ENCODE data around the gene MFSD14B.

DNA sequence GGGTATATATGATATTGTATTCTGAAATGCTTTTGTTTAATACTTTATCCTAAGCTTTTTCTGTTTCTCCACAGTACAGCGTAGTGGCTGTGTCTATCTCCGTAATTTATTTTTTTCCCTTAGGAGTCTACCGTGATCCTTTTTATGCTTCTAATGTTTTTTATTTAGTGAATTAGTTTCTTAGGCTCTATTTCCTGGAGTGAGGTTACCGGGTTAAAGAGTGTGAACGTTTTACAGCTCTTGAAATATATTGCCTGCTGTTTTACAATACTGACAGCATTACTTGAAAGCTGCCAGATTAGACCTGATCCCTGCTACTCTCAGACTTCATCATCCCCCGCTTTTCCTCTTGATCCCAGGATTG, 15.2 kb upstream of the FAM120AOS start:
- PRO-cap, 5 experiments: no peak in any of the 5 experiments
- RAMPAGE, long total RNA, 2 experiments: no peak in any of the 2 experiments
- RRBS: no CpG with 5 or more reads among the region's 6 CpGs

DNA sequence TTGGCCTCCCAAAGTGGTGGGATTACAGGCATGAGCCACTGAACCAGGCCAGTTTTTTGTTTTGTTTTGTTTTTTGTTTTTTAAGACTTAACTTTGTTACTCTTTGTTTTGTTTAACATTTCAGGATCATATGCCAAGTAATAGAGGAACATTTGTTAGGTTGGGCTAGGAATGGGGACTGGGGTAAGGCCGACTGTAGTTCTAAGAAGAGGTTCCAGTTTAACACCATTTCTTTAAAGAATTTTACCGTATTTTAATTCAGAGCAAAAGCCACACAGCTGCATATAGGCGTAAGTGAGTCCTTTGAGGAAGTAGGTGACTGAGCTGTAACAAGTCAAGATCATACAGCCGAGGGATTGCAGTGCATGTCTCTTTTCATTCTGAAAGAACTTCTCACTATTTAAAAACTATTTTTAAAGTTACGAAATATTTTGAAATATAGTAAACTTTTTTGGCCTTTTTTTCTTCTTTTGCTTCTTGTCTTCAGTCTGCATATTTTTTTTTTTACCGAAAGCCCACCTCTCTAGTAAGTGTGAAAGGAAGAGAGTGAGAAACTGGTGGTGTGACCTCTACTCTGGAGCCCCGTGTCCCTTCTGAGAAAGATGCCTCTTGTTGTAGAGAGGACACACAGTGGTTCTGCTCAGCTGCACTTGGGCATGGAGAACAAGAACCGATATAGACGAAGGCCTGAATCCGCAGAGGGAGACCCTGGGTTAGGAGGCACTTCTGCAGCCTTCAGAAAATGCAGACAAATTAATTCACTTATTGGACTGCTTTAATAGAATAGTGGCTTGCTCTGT, 58.9 kb upstream of the FAM120AOS start:
- PRO-cap, 5 experiments: no peak in any of the 5 experiments
- RAMPAGE, long total RNA, 2 experiments: no peak in any of the 2 experiments
- RRBS: no CpG with 5 or more reads among the region's 10 CpGs

- PRO-cap, 5 experiments: no peak in any of the 5 experiments
- RAMPAGE, long total RNA, 2 experiments: no peak in any of the 2 experiments
- RRBS: no CpG with 5 or more reads among the region's 8 CpGs
Observed at GRCh38 chr9:93658061-93658614, 81.8 kb downstream of the PHF2 start.

- PRO-cap, 5 experiments: no peak in any of the 5 experiments
- RAMPAGE, long total RNA, 2 experiments: no peak in any of the 2 experiments
- RRBS: no CpG with 5 or more reads among the region's 11 CpGs
Observed at GRCh38 chr9:93673528-93673911, 97.1 kb downstream of the PHF2 start.

GRCh38 chr9:94299443-94300441, 28.7 kb downstream of the NUTM2F start:
- PRO-cap, 5 experiments: no peak in any of the 5 experiments
- RAMPAGE, long total RNA, 2 experiments: no peak in any of the 2 experiments
- RRBS: no CpG with 5 or more reads among the region's 14 CpGs

GRCh38 chr9:94374098-94375053, at the start of gene MFSD14B:
TSS of gene MFSD14B (plus strand) at chr9:94374569.
- PRO-cap, 5 experiments: peak in 5 of 5 experiments; most common plus-strand start chr9:94374569 (in 5); most common minus-strand start chr9:94374299 (in 3)
- RAMPAGE, long total RNA, 2 experiments: no peak in any of the 2 experiments
- RRBS: 2% methylated on average over 14 of the region's 107 CpGs

- PRO-cap, 5 experiments: no peak in any of the 5 experiments
- RAMPAGE, long total RNA, 2 experiments: no peak in any of the 2 experiments
- RRBS: no CpG with 5 or more reads among the region's 3 CpGs
Observed at GRCh38 chr9:94549507-94550287, 43.9 kb downstream of the FBP2 start.

DNA sequence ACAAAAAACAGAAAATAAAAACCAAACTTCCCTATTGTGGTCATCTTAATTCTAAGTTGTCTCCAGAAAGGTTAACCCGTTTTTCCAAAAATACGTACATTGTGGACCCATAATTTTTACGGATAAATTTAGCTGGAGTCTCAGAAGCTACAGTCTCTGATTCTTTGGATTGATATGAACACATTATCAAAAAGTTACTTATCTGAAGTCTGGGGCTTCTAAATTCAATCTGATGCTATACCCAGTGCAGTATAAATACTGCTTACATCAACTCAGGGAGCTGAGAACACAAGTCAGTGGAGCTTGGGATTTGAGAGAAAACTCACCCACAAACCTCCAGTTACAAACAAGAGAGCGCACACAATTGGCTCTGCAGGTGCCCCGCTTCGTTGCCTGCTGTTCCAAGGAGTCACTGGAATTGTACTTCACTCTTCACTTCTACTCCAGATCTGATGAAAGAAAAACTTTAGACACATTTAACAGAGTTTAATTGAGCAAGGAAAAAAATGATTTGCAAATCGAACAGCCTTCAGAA, 156.4 kb downstream of the AOPEP start:
- PRO-cap, 5 experiments: no peak in any of the 5 experiments
- RAMPAGE, long total RNA, 2 experiments: no peak in any of the 2 experiments
- RRBS: no CpG with 5 or more reads among the region's 7 CpGs

DNA sequence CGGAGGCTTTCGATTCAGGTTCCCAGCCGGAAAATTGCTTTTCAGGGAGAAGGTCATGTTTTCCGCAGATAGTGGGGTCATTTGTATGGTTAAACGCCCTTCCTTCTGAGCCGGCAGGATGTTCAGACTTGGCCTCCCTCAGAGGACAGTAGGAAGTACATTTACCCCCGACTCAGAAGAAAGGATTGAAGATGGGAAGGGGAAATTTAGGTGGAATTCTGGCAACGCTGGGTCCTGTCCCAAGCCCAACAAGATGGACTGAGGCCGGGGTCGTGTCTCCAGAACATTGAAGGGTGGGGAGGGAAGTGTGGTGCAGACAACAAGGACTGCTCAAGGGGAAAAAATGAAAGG, 195.2 kb downstream of the AOPEP start:
- PRO-cap, 5 experiments: no peak in any of the 5 experiments
- RAMPAGE, long total RNA, 2 experiments: no peak in any of the 2 experiments
- RRBS: 47% methylated on average over 3 of the region's 10 CpGs

- PRO-cap, 5 experiments: peak in 2 of 5 experiments; most common plus-strand start chr9:94992646 (in 1); most common minus-strand start chr9:94992798 (in 1)
- RAMPAGE, long total RNA, 2 experiments: no peak in any of the 2 experiments
- RRBS: no CpG with 5 or more reads among the region's 10 CpGs
Observed at GRCh38 chr9:94992453-94993099, 266.1 kb downstream of the AOPEP start.

- PRO-cap, 5 experiments: peak in 1 of 5 experiments; most common minus-strand start chr9:95003778 (in 1)
- RAMPAGE, long total RNA, 2 experiments: no peak in any of the 2 experiments
- RRBS: no CpG with 5 or more reads among the region's 3 CpGs
Observed at GRCh38 chr9:95003629-95003878, 277.1 kb downstream of the AOPEP start.

DNA sequence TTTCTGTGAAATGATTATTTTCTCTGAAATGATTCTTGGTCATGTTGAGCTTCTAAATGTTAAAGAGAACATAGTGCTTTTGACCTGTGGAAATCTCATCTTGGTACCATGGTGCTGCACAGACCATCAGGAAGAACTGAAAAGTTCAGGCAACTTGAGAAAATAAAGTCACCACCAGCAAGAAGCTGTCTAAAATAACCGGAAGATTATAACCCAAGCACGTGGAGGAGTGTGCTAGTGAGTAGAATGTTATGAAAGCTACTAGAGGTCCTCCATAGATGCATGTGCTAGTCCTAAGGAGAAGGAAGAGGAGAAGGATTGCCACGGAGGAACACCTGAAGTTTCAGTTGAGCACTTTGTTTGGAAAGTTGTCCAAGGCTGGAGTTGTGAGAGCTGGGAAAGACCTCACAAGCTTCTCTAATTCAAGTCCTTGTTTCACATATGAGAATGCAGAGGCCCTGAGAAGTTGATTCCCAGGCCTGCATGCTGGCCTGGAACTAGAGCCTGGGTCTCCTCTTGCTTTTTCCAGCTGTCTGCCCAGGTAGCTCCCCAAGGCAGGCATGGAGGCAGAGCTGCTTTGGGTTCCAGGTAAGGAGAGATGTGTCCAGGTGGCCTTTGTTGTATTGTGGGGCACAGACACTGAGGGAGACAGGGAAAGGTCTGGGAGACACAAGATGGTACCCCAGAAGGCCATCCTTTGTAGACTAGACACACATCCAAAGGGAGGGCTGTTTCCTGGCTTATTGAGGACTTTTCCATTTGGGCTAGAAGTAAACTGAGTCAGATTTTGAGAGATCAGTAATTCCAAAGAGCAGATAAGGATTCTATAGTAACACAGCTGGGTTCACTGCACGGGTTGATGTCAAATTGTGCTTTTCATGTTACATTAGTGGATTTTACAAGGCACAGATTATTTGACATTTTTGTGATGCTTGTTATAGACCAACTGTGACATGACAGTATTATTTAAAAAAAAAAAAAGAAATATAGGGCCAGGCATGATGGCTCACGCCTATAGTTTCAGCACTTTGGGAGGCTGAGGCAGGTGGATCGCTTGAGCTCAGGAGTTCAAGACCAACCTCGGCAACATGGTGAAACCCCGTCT, 293.5 kb downstream of the AOPEP start:
- PRO-cap, 5 experiments: peak in 1 of 5 experiments; most common plus-strand start position 429 of the sequence (in 1)
- RAMPAGE, long total RNA, 2 experiments: no peak in any of the 2 experiments
- RRBS: no CpG with 5 or more reads among the region's 8 CpGs

- PRO-cap, 5 experiments: peak in 1 of 5 experiments; most common plus-strand start chr9:95025440 (in 1); most common minus-strand start chr9:95025399 (in 1)
- RAMPAGE, long total RNA, 2 experiments: no peak in any of the 2 experiments
- RRBS: no CpG with 5 or more reads among the region's 3 CpGs
Observed at GRCh38 chr9:95025023-95025541, 292.4 kb downstream of the FANCC start.

DNA sequence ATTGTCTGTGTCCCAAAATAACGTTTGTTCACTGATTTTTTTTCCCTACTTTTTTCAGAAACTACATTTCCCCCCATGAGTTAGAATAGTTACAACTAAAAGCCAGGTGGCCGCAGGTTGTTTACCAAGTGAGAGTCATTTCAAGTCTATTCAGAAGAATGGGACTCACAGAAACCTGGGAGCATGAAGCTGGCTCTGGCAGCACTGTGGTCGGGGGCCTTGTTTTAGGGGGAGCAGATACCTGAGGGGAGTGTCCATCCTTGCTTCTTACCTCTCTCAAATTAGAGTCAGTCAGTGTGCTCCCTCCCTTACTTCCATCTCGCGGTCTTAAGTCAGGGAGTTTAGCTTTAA, 259.9 kb downstream of the FANCC start:
- PRO-cap, 5 experiments: no peak in any of the 5 experiments
- RAMPAGE, long total RNA, 2 experiments: no peak in any of the 2 experiments
- RRBS: no CpG with 5 or more reads among the region's 5 CpGs

- PRO-cap, 5 experiments: no peak in any of the 5 experiments
- RAMPAGE, long total RNA, 2 experiments: no peak in any of the 2 experiments
- RRBS: no CpG with 5 or more reads among the region's 12 CpGs
Observed at GRCh38 chr9:95063623-95064286, 253.8 kb downstream of the FANCC start.

DNA sequence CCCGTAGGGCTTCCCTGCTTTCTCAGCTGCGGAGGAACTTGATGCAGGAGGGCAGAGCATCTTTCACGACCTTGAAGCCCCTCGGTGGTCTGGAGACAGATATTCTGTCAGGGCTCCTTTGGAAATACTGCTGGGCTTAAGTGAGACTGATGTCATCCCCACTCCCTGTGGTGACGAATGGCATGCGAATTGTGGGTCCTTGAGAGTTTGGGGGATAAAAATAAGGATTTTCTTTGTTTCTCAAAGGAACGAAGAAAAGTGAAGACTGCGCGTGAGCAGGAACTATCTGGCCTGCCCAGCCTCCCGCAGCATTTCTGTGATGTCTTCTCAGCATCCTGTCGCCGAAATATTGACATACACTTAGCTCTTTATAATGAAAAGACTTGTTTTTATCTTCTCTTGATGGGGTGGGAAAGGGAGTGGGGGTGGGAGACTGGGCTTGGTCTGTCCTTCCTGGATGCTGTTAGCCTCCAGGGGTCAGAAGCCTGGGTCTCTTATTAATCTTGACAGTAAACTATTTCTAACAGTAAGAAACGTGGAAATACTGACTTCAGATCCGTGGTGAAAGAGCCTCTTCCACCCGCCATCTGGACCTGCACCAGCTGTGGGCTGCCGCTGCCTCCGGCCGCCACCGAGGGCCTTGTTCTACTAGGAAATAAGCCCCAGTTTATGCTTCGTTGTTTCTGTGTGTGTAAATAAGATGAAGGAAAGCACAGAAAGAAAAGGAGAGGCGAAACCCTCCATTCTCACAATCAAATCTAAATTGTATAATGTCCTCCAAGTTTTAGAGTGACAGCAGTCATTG, 239.7 kb downstream of the FANCC start:
- PRO-cap, 5 experiments: peak in 1 of 5 experiments; most common plus-strand start position 184 of the sequence (in 1)
- RAMPAGE, long total RNA, 2 experiments: no peak in any of the 2 experiments
- RRBS: no CpG with 5 or more reads among the region's 21 CpGs

- PRO-cap, 5 experiments: peak in 5 of 5 experiments; most common plus-strand start chr9:95130654 (in 5); most common minus-strand start chr9:95130554 (in 2)
- RAMPAGE, long total RNA, 2 experiments: no peak in any of the 2 experiments
- RRBS: no CpG with 5 or more reads among the region's 6 CpGs
Observed at GRCh38 chr9:95130465-95131129, 186.9 kb downstream of the FANCC start.

DNA sequence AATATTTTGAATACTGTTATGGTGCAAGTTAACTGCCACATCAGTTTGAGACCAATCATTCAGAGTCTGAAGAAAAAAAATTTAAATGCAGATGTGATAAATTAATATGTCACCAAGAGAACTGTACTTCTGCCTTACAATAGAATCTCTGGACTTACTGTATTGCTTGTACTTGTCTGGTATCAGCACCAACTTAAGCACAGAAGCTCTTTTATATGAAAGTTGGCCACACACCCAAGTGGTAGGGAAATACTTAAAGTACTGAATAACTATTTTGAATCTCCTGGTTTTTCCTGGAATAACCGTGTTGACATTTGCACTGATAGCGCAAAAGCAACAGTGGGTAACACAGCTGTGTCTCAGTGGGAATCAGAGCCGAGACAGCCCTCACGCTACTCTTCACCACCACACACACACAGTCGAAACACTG, 169.8 kb downstream of the FANCC start:
- PRO-cap, 5 experiments: peak in 5 of 5 experiments; most common plus-strand start position 362 of the sequence (in 5)
- RAMPAGE, long total RNA, 2 experiments: no peak in any of the 2 experiments
- RRBS: no CpG with 5 or more reads among the region's 5 CpGs

DNA sequence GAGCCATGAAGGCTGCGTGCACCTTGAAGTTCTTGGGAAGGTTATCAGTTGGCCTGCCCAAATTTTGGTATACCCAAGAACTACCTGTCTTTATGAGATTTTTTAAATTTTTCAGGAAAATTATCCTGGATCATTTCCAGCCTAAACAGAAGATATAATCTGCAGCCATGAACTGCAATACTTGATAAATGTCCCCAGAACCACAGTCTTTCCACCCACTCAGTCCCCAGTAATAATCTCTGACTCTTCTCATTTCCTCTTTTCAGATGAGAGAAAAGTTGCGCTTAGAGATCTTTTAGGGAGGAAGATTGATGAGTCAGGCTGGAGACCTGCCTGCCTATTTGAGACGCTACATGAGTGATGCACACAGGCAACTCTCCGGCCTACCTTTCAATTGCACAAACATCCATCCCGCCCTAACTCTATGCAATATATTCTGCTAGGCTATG, 159.8 kb downstream of the FANCC start:
- PRO-cap, 5 experiments: no peak in any of the 5 experiments
- RAMPAGE, long total RNA, 2 experiments: no peak in any of the 2 experiments
- RRBS: no CpG with 5 or more reads among the region's 5 CpGs

DNA sequence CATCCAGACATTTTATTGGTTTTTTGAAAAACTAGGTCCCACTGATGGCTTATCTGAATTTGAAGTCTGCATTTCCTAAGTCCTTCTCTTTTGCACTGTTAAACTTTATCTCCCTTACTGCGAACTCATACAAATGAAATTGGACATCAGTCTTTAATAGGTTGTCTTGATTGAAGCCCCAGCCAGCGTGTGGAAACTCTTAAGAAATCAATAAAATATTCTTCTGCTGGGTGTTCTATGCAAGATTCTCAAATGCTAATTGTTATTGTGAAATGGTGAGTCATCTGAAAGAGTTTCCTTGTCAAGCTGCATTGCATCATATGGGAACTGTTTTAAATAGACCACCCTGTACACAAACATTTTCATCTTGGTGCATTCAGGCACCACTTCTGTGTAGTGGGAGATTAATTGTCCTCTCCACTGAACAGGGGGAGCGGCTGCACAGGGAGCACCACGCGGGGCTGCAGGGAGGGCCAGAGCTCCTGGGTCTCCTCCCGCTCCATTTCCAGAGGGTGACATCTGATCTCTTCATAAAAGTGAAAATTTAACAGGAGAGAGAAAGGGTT, 92.4 kb upstream of the FANCC start:
- PRO-cap, 5 experiments: no peak in any of the 5 experiments
- RAMPAGE, long total RNA, 2 experiments: no peak in any of the 2 experiments
- RRBS: no CpG with 5 or more reads among the region's 6 CpGs